Sternocleidomastoid (tissue), 1 donor: ENCODE results near the gene AVIL.

- PRO-cap = no peak
These were observed 9.4 kb downstream of the STAT6 start for GRCh38 chr12:57101827-57102194.

DNA sequence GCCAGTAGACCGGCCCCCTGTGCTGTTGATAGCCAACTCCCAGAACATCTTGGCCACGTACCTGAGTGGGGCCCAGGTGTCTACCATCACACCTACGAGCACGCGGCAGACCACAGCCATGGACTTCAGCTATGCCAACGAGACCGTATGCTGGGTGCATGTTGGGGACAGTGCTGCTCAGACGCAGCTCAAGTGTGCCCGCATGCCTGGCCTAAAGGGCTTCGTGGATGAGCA lies 16.9 kb downstream of the LRP1 start:
- PRO-cap = no peak

- PRO-cap = no peak
These were observed 31.9 kb upstream of the NXPH4 start for GRCh38 chr12:57184588-57185242.

DNA sequence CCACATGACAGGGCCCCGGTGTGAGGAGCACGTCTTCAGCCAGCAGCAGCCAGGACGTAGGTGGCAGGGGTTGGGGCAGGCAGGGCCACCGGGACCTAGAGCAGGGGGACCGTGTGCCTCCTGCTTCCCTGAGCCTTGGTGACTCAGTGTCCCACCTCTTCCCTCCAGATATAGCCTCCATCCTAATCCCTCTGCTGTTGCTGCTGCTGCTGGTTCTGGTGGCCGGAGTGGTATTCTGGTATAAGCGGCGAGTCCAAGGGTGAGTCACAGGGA lies 4.9 kb upstream of the NXPH4 start:
- PRO-cap = no peak

- PRO-cap = no peak
These were observed 3.4 kb upstream of the SHMT2 start for GRCh38 chr12:57226032-57226675.

GRCh38 chr12:57240941-57242016 lies 4.4 kb upstream of the NDUFA4L2 start:
- PRO-cap = no peak

DNA sequence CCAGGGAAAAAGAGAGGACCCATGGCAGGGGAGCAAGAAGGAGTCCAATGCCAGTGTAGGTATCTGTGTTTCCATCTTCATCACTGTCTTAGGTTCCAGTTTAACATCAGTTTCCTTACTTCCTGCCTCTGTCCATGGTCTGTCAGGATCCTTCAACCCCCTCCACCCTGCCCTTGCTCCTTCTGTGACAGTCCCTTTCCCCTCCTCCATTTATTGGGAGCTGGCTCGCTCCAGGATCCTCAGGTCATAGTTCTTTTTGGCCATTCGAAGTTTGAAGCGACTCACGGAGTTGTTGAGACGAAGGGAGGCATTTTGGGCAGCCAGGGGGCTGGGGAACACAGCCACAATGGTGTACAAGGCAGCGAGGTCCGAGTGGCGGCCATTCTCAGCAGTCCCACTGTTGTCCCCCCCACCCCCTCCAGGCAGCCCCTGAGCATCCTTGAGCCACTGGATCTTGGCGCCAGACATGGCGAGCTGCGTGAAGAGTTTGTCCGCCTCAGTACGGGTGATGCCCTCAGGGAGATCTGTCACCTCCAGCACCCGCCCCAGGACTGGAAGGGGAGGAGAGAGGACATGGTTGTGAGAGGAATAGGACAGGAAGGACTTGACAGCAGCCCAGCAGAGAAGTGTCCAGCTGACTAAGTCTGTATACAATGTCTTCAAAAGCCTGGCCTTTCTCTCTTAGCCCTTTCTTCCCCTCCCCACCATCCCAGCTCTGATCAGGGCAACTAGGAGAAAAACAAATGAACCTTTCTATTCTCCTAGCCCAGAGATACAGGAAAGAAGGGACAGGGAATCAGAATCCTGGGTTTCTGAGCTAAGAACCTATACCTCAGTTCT lies 3.8 kb upstream of the STAC3 start:
- PRO-cap = no peak

- PRO-cap = no peak
These were observed 32.7 kb upstream of the STAC3 start for GRCh38 chr12:57283673-57284100.

DNA sequence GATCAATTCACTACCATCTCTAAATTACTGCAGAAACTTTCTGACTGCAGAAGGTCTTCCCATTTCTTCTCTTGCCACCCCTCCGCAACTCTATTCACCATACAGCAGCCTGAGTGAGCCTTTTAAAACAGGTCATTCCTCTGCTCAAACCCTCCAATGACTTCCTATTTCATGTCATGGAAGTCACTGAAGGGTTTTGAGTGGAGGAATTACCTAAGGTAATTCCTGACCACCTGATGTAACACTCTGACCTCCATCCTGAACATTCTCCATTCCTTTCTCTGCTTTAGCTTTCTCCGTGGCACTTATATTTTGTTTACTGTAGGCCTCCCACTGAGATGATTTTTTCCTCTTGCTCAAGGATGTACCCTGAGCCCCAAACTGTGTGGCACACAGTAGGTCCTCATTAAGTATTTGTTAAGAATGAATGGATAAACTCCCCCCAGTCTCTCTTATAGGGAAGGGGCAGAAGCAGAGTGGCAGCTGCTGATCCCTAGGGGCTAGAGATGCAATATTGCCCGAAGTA lies 1.2 kb downstream of the DDIT3 start:
- PRO-cap = no peak

DNA sequence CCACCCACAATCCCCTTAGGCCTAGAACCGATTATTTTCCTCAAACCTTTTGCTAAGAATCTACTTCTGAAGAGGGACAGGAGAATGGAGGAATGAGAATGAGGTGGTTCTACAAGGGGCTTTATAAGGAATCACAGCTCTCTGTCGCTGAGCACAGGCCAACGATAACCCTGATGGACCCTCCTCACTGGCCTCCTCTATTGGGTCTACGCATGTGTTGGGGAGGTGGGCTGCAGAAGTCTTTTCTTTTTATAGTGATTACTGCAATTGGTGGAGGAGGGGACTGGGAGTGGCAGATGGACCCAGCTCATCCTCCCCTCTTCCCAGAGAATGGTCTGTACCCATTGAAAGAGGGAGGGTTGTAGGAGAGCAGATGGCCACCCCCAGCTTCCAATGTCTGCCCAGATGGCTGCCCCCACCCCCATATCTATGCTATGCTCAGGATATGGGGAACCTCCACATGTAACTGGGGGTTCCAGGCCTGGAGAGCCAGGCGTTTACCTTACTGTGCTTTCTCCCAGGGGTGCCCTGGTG lies 1.1 kb downstream of the ARHGEF25 start:
- PRO-cap = no peak

DNA sequence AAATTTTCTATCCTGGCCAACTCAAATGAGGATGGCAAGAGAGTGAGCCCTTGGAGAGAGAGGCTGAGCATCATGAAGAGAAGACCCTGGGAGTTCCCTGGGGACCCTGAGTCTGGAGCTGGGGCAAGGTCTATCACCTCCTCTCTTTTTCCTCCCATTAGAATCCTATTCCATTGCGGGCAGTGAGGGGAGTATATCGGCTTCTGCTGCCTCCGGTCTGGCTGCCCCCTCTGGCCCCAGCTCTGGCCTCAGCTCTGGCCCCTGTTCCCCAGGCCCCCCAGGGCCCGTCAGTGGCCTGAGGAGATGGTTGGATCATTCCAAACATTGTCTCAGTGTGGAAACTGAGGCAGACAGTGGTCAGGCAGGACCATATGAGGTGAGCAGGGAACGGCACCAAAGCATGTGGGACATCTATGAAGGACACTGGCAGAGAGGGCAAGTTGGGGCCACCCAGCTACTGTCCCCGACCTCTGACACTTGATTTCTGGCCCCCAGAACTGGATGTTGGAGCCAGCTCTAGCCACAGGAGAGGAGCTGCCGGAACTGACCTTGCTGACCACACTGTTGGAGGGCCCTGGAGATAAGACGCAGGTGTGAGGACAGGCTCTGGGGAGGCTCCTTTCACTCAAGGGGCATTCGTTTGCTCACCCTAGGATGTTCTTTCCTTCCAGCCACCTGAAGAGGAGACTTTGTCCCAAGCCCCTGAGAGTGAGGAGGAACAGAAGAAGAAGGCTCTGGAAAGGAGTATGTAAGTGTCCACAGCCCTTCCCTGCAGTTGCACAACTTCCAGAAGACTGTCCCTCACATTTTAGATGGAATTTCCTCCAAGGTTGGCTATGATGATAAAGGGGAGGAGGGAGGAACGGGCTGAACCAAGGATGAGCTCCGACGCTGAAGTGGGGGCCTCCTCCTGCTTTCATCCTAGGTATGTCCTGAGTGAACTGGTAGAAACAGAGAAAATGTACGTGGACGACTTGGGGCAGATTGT lies 1.8 kb downstream of the ARHGEF25 start:
- PRO-cap = no peak

GRCh38 chr12:57737861-57738359 lies 632 bp downstream of the AGAP2 start:
- PRO-cap = no peak

DNA sequence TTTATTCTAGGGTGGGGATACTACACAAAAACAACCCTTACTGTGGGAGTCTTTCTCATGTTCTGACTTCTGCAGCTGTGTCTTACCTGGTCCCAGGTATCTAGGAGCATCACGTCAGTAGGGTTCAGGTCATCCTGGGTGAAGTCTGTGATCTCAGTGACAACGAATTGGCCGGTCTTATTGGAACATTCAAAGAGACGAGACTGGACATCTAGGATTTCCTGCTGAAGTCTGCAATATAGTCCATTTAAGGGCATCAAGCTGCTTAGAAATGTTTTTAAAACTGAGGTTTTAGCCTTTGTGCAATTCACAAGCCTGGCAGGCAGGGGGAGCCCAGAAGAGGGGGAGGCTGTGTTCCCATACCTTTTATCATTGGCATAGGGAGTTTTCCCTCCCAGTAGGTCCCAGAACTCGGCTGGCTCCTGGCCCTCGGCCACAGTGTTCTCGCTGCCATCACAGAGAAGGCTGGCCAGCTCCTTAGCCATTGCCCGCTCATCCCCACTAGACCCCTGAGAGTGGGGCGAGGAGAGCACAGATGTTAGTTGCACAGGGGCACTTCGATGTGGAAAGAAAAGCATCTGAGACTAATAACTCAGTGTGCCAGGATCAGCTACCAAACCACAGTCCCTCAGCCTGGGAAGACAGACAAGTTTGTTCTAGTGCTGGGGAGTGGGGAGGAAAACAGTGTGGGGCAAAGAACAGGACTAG lies 15.2 kb downstream of the AVIL start:
- PRO-cap = no peak

GRCh38 chr12:57818176-57819339 lies at the start of gene AVIL:
Gene AVIL, minus strand, starts transcription at chr12:57818734.
- PRO-cap = no peak

GRCh38 chr12:57824762-57825919 lies 6.6 kb upstream of the AVIL start:
- PRO-cap = no peak

GRCh38 chr12:57844224-57845028 lies 2.1 kb downstream of the CTDSP2 start:
- PRO-cap = bidirectional peak, plus-strand start at chr12:57844700, minus-strand start at chr12:57844667; bidirectional peak, plus-strand start at chr12:57844936, minus-strand start at chr12:57844829

GRCh38 chr12:57881365-57882171 lies 35.0 kb upstream of the CTDSP2 start:
- PRO-cap = no peak

DNA sequence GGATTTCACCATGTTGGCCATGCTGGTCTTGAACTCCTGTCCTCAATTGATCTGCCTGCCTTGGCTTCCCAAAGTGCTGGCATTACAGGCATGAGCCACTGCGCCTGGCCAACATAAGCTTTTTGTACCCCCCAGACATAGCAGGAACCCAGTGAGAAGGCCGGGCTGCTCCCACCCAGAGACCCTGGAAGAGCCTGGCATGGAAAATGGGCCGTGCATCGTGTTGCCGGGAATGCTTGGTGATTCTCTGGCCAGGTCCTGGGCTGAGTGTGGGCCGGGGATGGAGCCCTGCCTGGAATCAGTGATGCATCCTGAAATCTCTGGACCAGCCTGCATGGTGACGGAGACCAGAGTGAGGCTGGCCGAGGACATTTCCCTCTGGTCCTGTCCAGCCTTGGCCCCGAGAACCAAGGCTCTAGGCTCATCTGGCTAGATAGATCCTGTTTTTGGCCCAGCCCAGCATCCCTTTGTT lies 46.7 kb upstream of the CTDSP2 start:
- PRO-cap = no peak

DNA sequence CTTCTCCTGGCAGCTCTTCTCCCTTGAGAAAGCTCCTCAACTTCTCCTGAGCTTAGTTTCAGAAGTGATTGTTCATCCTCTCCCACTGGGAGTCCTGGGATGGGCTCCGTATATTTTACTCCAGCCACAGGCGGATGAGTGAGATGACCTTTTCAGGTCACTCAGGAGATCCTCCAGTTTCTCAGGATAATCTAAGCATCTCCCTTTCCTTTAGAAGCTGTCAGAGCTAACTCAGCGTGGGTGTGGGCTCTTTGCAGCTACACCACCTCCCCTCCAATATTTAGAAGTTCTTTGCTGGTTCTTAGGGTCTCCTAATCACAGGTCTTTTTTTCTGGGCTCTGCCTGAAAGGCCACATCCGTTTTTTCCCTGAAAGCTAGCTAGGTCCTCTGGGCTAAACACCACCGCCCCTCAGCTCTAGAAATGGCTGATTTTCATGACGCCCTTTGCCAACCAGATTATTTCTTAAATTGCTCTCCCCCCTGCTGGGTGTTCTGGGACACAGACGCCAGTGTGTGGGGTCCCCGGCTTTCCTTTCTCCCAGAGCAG lies 45.4 kb upstream of the ATP23 start:
- PRO-cap = no peak

GRCh38 chr12:59030347-59030847 lies 110.1 kb upstream of the LRIG3 start:
- PRO-cap = no peak